ENCODE measurements around the gene HOXD3.

DNA sequence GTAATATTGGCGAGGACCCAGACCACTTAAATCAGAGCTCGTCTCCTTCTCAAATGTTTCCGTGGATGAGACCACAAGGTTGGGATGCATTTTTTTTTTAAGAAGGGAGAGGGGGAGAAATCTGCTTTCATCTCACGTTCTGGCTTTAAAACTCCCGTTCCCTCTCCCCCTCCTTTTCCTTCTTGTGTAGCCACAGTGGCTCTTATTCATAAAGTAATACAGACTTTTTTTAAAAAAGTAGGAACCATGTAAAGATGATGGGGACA lies 1.3 kb downstream of the HOXD8 start:
- RAMPAGE, long total RNA = no peak
- RRBS = no CpG with 5 or more reads among the region's 5 CpGs
PRO-cap:
- standard = no peak
- CoPRO, capped RNA only, 2 experiments = no peak in any of the 2 experiments
- CoPRO, capped and uncapped RNA, 2 experiments = no peak in any of the 2 experiments
- CoPRO, uncapped RNA only, 2 experiments = no peak in any of the 2 experiments
CAGE:
- cytosol, long polyA plus RNA = no peak
- long polyA plus RNA = no peak
- nucleolus, long total RNA = no peak
- nucleus, long polyA plus RNA = no peak

DNA sequence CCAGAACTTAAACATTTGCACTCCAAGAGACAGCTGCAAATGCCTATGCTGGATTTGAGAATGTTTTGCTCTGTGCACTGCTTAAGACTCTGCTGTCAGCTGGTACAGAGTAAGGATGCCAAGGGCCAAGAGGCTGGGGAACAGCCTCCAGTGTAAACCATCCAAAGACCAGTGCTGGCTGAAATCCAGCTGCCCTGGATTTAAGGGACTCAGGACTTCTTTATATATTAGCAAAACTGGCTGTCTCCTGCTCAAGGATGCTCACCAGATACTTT lies 3.9 kb downstream of the HOXD8 start:
- RAMPAGE, long total RNA = no peak
PRO-cap:
- standard = no peak
- CoPRO, capped RNA only, 2 experiments = no peak in any of the 2 experiments
- CoPRO, capped and uncapped RNA, 2 experiments = no peak in any of the 2 experiments
- CoPRO, uncapped RNA only, 2 experiments = no peak in any of the 2 experiments
CAGE:
- cytosol, long polyA plus RNA = no peak
- long polyA plus RNA = no peak
- nucleolus, long total RNA = no peak
- nucleus, long polyA plus RNA = no peak

- RAMPAGE, long total RNA = no peak
- RRBS = no CpG with 5 or more reads among the region's 11 CpGs
PRO-cap:
- standard = no peak
- CoPRO, capped RNA only, 2 experiments = no peak in any of the 2 experiments
- CoPRO, capped and uncapped RNA, 2 experiments = no peak in any of the 2 experiments
- CoPRO, uncapped RNA only, 2 experiments = no peak in any of the 2 experiments
CAGE:
- cytosol, long polyA plus RNA = no peak
- long polyA plus RNA = no peak
- nucleolus, long total RNA = no peak
- nucleus, long polyA plus RNA = no peak
Measured at GRCh38 chr2:176148688-176149260, 2.6 kb upstream of the HOXD4 start.

DNA sequence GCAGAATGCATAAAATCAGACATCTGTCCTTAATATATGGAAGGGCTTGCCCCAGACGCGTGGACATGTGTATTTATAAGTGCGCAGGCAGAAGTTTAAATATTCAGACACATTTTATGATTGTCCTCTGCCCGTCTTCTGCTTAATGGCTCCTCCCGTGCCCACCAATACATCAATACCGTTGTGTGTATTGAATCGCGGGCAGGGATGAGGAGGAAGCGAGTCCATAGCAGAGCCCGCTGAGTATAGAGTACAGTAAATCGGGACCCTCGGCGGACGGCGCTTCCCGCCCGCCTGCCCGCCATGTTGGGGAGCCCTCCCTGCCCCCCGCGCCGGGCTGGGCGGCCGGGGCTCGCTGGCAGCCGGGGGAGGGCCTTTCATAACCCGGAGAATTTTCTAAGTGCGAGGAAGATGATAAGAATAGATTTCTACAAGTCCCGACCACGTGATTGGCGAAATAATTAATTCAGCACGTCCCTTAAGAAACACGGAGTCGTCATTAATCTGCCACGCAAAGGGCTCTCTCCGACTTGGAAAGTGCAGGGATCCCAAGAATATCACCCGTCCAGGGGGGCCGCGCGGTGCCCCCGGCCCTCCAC lies at the start of gene HOXD3:
TSS of gene HOXD3 (plus strand) at position 490 of the 599 bp plus-strand sequence.
- RAMPAGE, long total RNA = no peak
- RRBS = no CpG with 5 or more reads among the region's 40 CpGs
PRO-cap:
- standard = no peak
- CoPRO, capped RNA only, 2 experiments = no peak in any of the 2 experiments
- CoPRO, capped and uncapped RNA, 2 experiments = no peak in any of the 2 experiments
- CoPRO, uncapped RNA only, 2 experiments = no peak in any of the 2 experiments
CAGE:
- cytosol, long polyA plus RNA = no peak
- long polyA plus RNA = no peak
- nucleolus, long total RNA = no peak
- nucleus, long polyA plus RNA = no peak

DNA sequence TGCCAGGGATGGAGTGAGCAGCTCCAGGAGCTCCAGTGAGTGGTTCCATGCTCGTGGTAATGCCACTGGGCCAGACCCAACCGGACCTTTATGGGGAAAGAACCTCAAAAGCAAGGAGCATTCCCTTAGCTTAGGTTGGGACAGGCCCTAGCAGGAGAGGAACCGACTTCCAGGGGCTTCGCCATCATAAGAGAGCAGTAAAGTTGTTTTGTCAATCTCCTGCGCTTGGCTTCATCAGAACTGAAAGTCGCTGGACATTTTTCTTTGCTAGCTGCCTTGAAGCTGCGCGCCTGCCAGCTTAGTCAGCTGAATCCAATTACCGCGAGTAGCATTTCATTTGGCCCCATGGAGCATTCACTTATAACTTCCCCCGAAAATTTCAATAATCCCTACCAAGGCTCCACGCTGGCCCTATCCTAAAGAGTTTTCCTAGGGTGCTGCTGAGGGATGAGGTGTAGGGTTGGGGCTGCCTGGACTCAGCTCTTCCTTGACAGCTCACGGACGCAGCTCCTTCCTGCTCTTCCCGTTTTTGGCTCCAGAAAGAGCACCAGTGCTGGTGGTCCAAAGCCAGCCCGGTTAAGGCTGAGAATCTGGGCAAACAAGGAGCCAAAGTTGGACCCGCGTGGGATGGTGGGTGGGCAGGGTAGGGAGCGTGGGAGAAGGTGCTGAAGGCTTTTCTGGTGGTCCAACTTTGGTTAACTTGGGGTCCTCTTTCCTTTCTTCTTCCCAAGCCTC lies 5.0 kb downstream of the HOXD3 start:
- RAMPAGE, long total RNA = no peak
- RRBS = 2% methylated on average over 2 of the region's 19 CpGs
PRO-cap:
- standard = no peak
- CoPRO, capped RNA only, 2 experiments = no peak in any of the 2 experiments
- CoPRO, capped and uncapped RNA, 2 experiments = no peak in any of the 2 experiments
- CoPRO, uncapped RNA only, 2 experiments = no peak in any of the 2 experiments
CAGE:
- cytosol, long polyA plus RNA = no peak
- long polyA plus RNA = no peak
- nucleolus, long total RNA = no peak
- nucleus, long polyA plus RNA = no peak

DNA sequence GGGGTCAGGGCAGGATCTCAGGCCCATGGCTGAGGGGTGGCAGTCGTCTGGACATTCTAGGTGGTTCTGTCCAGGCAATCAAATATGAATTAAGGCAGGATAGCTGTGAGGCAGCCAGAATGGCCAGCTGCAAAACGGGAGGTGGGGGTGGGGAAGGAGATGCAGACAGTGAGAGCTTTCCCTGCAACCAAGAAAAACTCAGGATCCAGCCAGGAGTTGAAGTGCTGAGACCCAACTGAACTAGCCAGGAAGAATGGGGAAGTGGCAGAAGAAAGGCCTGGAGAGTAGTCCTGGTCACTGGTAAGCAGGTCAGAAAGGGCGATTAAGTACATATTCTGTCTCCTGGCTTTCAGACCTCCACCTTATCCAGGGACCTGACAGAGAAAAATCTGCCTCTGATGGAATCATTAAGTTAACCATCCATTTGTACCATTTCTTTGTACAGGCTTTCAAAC lies 12.8 kb upstream of the HOXD1 start:
- RAMPAGE, long total RNA = no peak
- RRBS = no CpG with 5 or more reads among the region's 3 CpGs
PRO-cap:
- standard = no peak
- CoPRO, capped RNA only, 2 experiments = no peak in any of the 2 experiments
- CoPRO, capped and uncapped RNA, 2 experiments = no peak in any of the 2 experiments
- CoPRO, uncapped RNA only, 2 experiments = no peak in any of the 2 experiments
CAGE:
- cytosol, long polyA plus RNA = no peak
- long polyA plus RNA = no peak
- nucleolus, long total RNA = no peak
- nucleus, long polyA plus RNA = no peak

GRCh38 chr2:176489962-176491065 lies 221.1 kb downstream of the MTX2 start:
- RAMPAGE, long total RNA = no peak
- RRBS = 22% methylated on average over 28 of the region's 53 CpGs
PRO-cap:
- standard = no peak
- CoPRO, capped RNA only, 2 experiments = peak in 1 of 2 experiments; most common plus-strand start chr2:176490756 (in 1); most common minus-strand start chr2:176490633 (in 1)
- CoPRO, capped and uncapped RNA, 2 experiments = no peak in any of the 2 experiments
- CoPRO, uncapped RNA only, 2 experiments = peak in 2 of 2 experiments; most common plus-strand start chr2:176490684 (in 1); most common minus-strand start chr2:176490633 (in 2)
CAGE:
- cytosol, long polyA plus RNA = no peak
- long polyA plus RNA = no peak
- nucleolus, long total RNA = no peak
- nucleus, long polyA plus RNA = no peak

DNA sequence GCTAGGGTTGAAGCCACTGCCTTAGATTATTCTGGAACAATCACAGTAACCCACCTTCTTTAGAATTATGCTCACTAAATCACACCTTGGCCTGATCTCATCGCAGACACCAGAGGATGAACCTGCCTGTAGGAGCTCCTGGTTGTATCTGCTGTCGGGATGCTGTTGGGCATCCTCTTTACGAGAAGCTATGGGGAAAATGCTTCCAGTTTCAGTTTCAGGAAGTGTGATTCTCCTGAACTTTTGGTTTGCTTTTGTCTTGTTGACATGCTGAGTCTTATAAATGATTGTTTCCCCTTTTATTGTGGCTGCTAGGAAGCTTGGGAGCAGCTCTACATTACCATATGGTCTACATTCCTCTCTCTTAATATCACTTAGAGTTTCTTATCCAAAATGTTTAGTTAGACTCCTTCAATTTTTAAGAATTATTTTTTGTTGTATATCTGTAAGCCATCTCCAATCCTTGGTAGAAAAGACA lies 227.5 kb downstream of the MTX2 start:
- RAMPAGE, long total RNA = no peak
- RRBS = no CpG with 5 or more reads among the region's 3 CpGs
PRO-cap:
- standard = no peak
- CoPRO, capped RNA only, 2 experiments = no peak in any of the 2 experiments
- CoPRO, capped and uncapped RNA, 2 experiments = no peak in any of the 2 experiments
- CoPRO, uncapped RNA only, 2 experiments = no peak in any of the 2 experiments
CAGE:
- cytosol, long polyA plus RNA = no peak
- long polyA plus RNA = no peak
- nucleolus, long total RNA = no peak
- nucleus, long polyA plus RNA = no peak

- RAMPAGE, long total RNA = no peak
- RRBS = no CpG with 5 or more reads among the region's 8 CpGs
PRO-cap:
- standard = no peak
- CoPRO, capped RNA only, 2 experiments = no peak in any of the 2 experiments
- CoPRO, capped and uncapped RNA, 2 experiments = no peak in any of the 2 experiments
- CoPRO, uncapped RNA only, 2 experiments = no peak in any of the 2 experiments
CAGE:
- cytosol, long polyA plus RNA = no peak
- long polyA plus RNA = no peak
- nucleolus, long total RNA = no peak
- nucleus, long polyA plus RNA = no peak
Measured at GRCh38 chr2:176643678-176644140, 374.5 kb downstream of the MTX2 start.

DNA sequence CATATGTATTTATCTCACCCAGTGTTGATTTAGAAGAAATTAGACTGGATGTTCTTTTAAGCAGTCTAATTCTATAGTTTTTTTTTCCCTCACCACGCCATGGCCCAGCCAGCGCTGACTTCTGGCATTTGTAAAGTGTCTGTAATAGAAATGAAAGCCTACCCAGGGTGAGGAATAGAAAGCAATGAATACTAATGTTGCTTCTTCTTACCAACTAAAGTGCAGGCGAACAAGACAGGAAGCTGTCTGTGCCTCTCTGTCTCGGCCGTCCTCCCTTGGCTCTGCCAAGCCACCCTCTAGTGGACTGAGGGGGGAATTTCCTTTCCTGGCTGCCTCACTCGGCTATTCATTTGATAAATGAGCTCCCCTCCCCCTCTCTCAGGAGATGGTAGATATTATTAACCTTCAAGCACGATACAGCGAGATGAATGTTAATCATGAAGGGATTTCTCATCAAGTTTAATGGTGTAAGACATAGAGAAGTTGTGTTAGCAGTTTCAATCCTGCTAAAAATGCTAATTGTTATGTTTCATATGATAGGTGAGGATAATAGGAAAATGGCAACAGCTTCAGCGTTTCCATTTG lies 384.6 kb downstream of the MTX2 start:
- RAMPAGE, long total RNA = no peak
- RRBS = no CpG with 5 or more reads among the region's 9 CpGs
PRO-cap:
- standard = no peak
- CoPRO, capped RNA only, 2 experiments = no peak in any of the 2 experiments
- CoPRO, capped and uncapped RNA, 2 experiments = no peak in any of the 2 experiments
- CoPRO, uncapped RNA only, 2 experiments = no peak in any of the 2 experiments
CAGE:
- cytosol, long polyA plus RNA = no peak
- long polyA plus RNA = no peak
- nucleolus, long total RNA = no peak
- nucleus, long polyA plus RNA = no peak

DNA sequence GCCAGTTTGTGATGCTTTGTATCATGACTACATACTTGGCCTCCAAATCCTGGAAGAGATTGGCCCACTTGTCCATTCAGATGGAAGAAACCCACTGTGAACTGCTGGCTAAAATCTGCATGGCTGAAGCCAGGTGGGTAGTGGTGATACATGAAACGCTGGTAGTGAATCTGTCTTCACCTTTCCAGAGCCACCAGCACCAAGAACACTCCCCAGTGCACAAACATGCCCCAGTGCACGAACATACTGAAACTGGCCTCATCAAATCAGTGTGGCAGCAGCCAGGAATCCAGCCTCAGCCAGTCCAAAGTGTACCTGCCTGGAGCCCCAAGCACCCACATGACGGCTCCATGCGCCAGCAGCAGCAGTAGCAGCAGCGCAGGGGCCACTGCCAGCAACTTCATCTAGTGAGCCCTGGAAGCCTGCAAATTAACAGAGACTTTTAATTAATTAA lies 406.6 kb upstream of the HNRNPA3 start:
- RAMPAGE, long total RNA = no peak
- RRBS = no CpG with 5 or more reads among the region's 5 CpGs
PRO-cap:
- standard = no peak
- CoPRO, capped RNA only, 2 experiments = no peak in any of the 2 experiments
- CoPRO, capped and uncapped RNA, 2 experiments = no peak in any of the 2 experiments
- CoPRO, uncapped RNA only, 2 experiments = no peak in any of the 2 experiments
CAGE:
- cytosol, long polyA plus RNA = no peak
- long polyA plus RNA = no peak
- nucleolus, long total RNA = no peak
- nucleus, long polyA plus RNA = no peak

DNA sequence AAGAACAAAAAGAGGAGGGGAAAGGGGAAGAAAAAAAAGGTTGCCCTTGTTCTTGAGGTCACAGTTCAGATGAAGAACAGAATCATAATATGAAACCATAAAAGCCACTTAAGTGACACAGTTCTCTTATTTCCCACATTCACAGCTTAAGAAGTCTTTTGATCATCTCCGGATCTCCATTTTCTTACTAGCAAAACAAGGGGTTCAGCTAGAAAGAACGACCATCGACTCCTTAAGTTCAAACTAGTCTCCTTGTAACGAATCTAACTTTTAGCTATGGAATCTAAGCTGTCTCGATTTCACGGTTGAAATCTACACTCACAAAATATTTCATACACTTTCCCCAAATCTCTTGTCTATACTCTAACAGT lies 386.1 kb upstream of the HNRNPA3 start:
- RAMPAGE, long total RNA = no peak
- RRBS = no CpG with 5 or more reads among the region's 6 CpGs
PRO-cap:
- standard = no peak
- CoPRO, capped RNA only, 2 experiments = no peak in any of the 2 experiments
- CoPRO, capped and uncapped RNA, 2 experiments = no peak in any of the 2 experiments
- CoPRO, uncapped RNA only, 2 experiments = no peak in any of the 2 experiments
CAGE:
- cytosol, long polyA plus RNA = no peak
- long polyA plus RNA = no peak
- nucleolus, long total RNA = no peak
- nucleus, long polyA plus RNA = no peak

DNA sequence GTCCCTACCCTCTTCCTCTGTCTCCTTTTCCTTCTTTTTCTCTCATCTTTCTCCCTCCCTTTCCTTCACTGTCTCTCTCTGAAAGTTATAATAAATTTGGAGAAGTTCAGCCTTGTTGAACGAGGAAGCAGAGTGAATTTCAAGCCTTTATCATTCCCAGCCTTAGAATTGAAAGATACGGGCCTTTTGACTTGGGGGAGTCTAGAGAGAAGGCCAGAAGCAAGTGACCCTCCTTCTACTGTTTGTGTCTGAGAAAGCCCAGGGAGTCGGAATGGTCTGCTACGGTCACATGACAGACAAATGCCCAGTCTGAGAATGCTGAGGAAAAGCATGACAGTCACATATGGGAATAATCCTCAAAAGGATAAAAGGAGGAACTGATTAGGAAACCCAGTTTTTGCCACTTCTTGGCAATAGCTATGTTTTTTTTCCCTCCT lies 38.2 kb upstream of the HNRNPA3 start:
- RAMPAGE, long total RNA = no peak
- RRBS = no CpG with 5 or more reads among the region's 4 CpGs
PRO-cap:
- standard = no peak
- CoPRO, capped RNA only, 2 experiments = no peak in any of the 2 experiments
- CoPRO, capped and uncapped RNA, 2 experiments = no peak in any of the 2 experiments
- CoPRO, uncapped RNA only, 2 experiments = no peak in any of the 2 experiments
CAGE:
- cytosol, long polyA plus RNA = no peak
- long polyA plus RNA = no peak
- nucleolus, long total RNA = no peak
- nucleus, long polyA plus RNA = no peak

DNA sequence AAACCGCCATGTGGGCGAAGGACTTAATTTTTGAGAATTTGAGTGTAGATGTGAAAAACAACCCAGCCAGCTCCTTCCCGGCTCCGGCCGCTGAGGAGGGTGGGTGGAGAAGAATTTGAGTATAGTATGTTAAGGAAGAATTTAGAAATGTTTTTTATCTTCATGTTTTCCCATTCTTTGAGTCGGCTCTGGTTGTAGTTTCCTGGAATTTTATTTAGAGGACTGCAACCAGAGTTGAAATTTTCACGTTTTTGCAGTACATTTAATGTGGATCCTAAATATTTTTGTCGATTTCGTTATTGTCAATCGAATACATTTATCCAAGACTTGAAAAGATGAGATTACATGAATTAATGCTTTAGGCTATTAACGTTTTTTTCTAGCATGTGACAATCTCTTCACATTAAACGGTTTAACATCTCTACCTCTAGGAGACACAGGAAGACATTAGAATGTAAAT lies 1.0 kb downstream of the HNRNPA3 start:
- RAMPAGE, long total RNA = no peak
- RRBS = no CpG with 5 or more reads among the region's 12 CpGs
PRO-cap:
- standard = no peak
- CoPRO, capped RNA only, 2 experiments = no peak in any of the 2 experiments
- CoPRO, capped and uncapped RNA, 2 experiments = no peak in any of the 2 experiments
- CoPRO, uncapped RNA only, 2 experiments = peak in 2 of 2 experiments; most common plus-strand start position 213 of the sequence (in 1); most common minus-strand start position 142 of the sequence (in 1)
CAGE:
- cytosol, long polyA plus RNA = no peak
- long polyA plus RNA = no peak
- nucleolus, long total RNA = no peak
- nucleus, long polyA plus RNA = no peak

DNA sequence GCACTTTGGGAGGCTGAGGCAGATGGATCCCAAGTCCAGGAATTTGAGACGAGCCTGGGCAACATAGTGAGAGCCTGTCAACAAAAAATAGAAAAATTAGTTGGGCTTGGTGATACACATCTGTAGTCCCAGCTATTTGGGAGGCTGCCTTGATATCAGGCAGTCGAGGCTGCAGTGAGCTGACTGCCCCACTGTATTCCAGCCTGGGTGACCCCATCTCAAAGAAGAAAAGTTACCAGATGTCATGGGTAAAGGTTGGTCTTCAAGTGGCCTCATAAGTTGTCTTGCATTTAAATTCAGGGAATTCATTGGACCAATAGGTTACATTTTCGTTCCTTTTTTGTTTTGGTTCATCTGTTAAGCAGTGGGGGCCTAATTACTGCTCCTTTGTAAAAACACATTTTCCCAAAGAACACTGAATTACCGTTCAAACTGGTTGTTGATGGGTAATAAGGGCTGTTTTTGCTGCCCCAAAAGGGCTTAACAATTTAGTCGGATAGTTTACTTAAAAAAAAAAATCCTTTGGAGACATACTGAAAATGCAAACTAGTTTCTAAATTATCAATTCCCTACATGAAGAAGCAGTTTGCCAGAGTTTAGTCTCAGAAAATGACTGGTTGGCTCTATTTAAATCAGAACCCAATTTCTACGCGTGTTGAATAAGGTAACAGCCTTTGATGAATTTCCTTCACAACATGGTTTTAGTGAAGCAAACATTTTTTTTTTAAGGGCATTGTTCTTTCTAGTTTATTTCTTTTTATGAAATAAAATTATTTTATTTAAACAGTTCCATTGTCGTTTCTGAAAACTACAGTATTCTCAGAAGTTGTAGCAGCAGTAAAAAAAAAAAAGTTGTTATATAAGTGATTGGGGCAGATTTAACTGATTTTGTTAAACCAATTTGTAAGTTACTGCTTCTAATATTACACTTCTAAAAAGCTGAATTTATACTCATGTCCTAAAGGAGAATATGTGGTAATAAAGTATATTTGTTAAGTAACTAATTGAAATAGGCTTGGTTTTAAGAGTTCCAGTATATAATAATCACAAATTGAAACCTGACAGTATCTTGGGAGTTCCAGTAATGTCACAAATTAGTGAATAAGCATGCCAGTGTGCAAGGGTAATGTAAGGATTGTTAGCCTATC lies 10.3 kb downstream of the HNRNPA3 start:
- RAMPAGE, long total RNA = no peak
- RRBS = no CpG with 5 or more reads among the region's 8 CpGs
PRO-cap:
- standard = no peak
- CoPRO, capped RNA only, 2 experiments = peak in 1 of 2 experiments; most common plus-strand start position 290 of the sequence (in 1); most common minus-strand start position 540 of the sequence (in 1)
- CoPRO, capped and uncapped RNA, 2 experiments = no peak in any of the 2 experiments
- CoPRO, uncapped RNA only, 2 experiments = peak in 2 of 2 experiments; most common plus-strand start position 778 of the sequence (in 2); most common minus-strand start position 89 of the sequence (in 1)
CAGE:
- cytosol, long polyA plus RNA = no peak
- long polyA plus RNA = no peak
- nucleolus, long total RNA = no peak
- nucleus, long polyA plus RNA = start-site peak on the plus strand centred at position 741 of the sequence, 252 bp wide, 249 and 126 reads in 2 replicates

DNA sequence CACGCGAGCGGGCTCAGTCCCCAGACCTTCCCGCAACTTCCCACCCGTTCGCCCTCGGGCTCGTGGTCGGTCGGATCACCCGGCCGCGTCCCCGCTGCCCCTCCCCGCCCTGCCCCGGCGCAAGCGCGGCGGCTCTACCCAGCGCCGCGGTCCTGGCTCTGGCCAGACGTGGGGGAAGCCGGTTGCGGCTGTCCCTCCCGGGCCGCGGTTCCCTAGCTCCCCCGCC lies 352 bp downstream of the NFE2L2 start:
- RAMPAGE, long total RNA = no peak
- RRBS = 6% methylated on average over 19 of the region's 30 CpGs
PRO-cap:
- standard = bidirectional peak, plus-strand start at position 165 of the sequence, minus-strand start outside the sequence
- CoPRO, capped RNA only, 2 experiments = peak in 2 of 2 experiments; most common plus-strand start position 165 of the sequence (in 2); most common minus-strand start position 160 of the sequence (in 2)
- CoPRO, capped and uncapped RNA, 2 experiments = no peak in any of the 2 experiments
- CoPRO, uncapped RNA only, 2 experiments = no peak in any of the 2 experiments
CAGE:
- cytosol, long polyA plus RNA = no peak
- long polyA plus RNA = no peak
- nucleolus, long total RNA = no peak
- nucleus, long polyA plus RNA = no peak

DNA sequence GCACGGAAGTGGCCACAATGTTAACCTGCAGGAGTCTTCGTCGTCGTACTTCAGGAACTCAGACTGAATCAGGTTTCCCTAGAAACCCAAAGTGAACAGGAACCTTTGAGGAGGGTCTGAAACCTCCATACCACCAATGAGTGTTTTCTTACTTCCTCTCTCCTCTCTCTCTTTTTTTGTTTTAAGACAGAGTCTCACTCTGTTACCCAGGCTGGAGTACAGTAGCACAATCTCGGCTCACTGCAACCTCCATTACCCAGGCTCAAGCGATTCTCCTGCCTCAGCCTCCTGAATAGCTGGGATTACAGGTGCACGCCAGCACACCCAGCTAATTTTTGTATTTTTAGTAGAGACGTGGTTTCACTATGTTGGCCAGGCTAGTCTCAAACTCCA lies 25.8 kb upstream of the NFE2L2 start:
- RAMPAGE, long total RNA = no peak
- RRBS = no CpG with 5 or more reads among the region's 8 CpGs
PRO-cap:
- standard = no peak
- CoPRO, capped RNA only, 2 experiments = no peak in any of the 2 experiments
- CoPRO, capped and uncapped RNA, 2 experiments = no peak in any of the 2 experiments
- CoPRO, uncapped RNA only, 2 experiments = no peak in any of the 2 experiments
CAGE:
- cytosol, long polyA plus RNA = no peak
- long polyA plus RNA = no peak
- nucleolus, long total RNA = no peak
- nucleus, long polyA plus RNA = no peak

DNA sequence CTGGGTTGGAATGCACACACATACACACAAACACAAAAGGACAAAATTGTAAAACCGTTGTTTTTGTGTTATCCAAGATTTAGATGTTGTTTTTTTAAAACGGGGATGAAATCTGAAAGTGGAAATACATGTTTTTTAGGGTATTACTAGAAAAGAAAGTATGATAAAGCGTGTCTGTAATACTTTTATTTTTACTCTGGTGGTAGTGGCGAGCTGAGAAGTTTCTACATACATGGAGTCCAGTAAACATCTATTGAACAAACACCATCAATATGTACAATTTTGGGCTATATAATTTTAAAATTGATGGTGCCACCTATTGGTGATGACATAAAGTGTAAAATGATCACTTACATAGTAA lies 31.4 kb upstream of the NFE2L2 start:
- RAMPAGE, long total RNA = no peak
- RRBS = no CpG with 5 or more reads among the region's 4 CpGs
PRO-cap:
- standard = no peak
- CoPRO, capped RNA only, 2 experiments = no peak in any of the 2 experiments
- CoPRO, capped and uncapped RNA, 2 experiments = no peak in any of the 2 experiments
- CoPRO, uncapped RNA only, 2 experiments = no peak in any of the 2 experiments
CAGE:
- cytosol, long polyA plus RNA = no peak
- long polyA plus RNA = no peak
- nucleolus, long total RNA = no peak
- nucleus, long polyA plus RNA = no peak

- RAMPAGE, long total RNA = no peak
- RRBS = no CpG with 5 or more reads among the region's 5 CpGs
PRO-cap:
- standard = no peak
- CoPRO, capped RNA only, 2 experiments = no peak in any of the 2 experiments
- CoPRO, capped and uncapped RNA, 2 experiments = no peak in any of the 2 experiments
- CoPRO, uncapped RNA only, 2 experiments = no peak in any of the 2 experiments
CAGE:
- cytosol, long polyA plus RNA = no peak
- long polyA plus RNA = no peak
- nucleolus, long total RNA = no peak
- nucleus, long polyA plus RNA = no peak
Measured at GRCh38 chr2:177309802-177310180, 45.3 kb upstream of the NFE2L2 start.